Cardiac septum (tissue), 1 donor: ENCODE measurements around the genes KRT6B, KRT2, KRT1 and KRT79.

DNA sequence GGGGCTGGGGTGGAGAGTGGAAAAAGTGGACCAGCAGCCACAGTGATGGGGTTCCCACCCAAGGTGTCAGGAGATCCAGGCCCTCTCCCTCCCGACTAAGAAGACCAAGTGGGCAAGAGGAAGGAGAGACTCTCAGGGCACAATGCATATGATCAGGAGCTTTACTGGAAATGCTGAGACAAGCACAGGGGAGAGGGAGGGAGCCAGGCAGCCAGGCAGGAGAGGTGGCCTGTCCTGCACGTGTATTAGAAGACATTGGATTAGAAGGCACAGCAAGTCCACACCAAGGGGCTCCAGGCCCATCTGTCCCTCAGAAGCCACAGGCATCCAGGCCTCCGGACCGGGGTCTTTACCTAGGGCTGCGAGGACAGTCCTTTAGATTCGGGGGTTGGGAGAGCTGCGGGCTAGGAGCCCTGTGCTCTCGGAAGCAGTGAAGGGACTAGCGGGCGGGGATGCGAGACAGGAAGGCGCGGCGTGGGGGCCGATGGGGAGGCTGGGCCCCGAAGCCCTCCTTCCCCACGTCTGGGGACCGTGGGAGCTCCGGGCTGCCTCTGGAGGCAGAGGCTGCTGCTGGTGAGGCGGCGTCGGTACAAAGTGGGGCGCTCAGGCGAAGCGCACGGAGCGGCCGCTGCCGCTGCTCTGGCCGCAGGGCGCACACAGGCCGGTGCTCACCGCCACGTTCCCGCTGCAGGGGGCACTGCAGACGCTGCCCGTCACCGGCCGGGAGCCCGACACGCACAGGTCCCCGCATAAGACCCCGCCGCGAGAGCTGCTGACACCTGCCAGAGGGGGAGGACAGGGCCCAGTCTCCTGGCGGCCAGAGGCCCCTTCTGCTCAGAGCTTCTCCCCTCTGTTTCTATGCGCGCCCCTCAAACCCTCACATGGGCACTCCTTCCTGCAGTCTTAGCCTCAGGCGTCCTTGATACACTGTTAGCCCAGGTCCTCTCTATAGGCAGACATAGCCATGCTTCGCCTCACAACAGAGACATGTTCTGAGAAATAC lies 17.1 kb downstream of the KRT7 start:
- PRO-cap, result no peak

DNA sequence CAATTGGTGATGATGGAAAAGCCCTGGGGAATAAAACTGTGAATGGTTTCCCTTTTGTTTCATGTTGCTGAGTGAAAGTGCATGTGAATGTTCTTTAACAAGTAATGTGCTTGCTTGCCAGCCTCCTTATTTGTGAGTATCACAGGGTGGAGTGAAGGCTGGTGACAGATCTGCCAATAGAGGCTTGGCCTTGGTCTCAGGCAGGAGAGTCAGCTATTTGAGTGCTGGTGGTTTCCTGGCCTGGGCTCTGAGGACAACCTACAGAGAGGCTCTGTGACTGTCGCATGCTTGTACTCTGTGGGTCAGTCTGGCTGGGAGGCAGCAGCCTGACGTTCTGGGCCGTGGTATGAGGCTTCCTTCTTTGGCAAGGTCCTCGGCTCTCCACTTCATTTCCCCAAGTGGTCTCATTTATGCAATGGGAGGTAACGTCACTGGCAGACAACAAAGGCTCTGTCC lies 20.6 kb downstream of the KRT85 start:
- PRO-cap, result no peak

GRCh38 chr12:52452029-52452682 lies at the start of gene KRT6B:
Gene KRT6B (minus strand): TSS chr12:52452146.
- PRO-cap, result no peak

DNA sequence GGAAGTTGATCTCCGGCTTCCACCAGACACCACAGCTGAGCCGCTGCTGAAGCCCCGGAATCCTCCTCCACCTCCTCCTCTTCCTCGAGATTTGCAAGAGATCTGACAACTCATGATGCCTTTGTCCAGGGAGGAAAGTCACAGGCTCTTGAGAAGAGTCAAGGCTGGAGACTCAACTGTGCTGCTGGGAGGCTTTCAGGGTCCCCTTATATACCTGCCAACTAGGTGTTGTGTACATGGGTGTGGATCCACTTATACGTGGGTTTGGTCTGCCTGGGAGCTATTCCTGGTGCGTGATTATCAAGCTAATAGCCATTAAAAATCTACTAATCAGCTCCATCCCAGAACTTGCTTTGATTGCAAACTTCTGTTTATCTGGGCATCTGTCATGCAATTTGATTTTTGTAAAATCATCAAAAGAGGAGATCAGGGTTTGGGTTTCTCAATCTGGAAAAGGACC lies at the start of gene KRT2:
KRT2 (minus strand) TSS at position 183 of the 460 bp plus-strand sequence.
- PRO-cap, result no peak

- PRO-cap, result no peak
These were observed 2.9 kb downstream of the KRT1 start for GRCh38 chr12:52677254-52677750.

GRCh38 chr12:52680178-52680653 lies at the start of gene KRT1:
Gene KRT1 (minus strand): TSS chr12:52680407.
- PRO-cap, result no peak

DNA sequence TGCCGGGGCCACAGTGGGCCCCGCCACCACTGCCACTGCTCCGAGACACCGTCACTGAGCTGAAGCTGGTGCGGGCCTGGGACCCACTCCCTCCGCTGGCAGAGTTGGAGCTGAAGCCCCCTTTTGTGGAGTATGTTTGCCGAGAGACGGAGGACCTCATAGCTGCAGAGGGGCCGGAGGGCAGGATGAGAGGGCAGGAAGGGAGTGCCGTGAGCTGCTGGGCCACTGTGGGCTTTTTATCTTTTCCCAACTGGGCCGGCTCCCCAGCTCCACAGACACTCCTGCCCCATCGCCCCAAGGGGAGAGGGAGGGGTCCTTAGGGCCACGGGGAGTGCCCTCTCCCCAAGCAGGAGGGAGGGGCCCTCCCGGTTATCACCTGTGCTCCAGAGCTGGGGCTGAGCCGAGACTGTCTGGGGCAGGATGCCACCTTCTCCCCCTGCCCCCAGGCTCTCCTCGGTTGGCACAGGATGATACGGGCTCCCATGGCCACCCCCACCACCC lies at the start of gene KRT79:
KRT79 (minus strand) TSS at position 211 of the 501 bp plus-strand sequence.
- PRO-cap, result no peak

GRCh38 chr12:52873436-52874676 lies 25.1 kb upstream of the KRT78 start:
- PRO-cap, result bidirectional peak, plus-strand start at chr12:52874511, minus-strand start at chr12:52874211

DNA sequence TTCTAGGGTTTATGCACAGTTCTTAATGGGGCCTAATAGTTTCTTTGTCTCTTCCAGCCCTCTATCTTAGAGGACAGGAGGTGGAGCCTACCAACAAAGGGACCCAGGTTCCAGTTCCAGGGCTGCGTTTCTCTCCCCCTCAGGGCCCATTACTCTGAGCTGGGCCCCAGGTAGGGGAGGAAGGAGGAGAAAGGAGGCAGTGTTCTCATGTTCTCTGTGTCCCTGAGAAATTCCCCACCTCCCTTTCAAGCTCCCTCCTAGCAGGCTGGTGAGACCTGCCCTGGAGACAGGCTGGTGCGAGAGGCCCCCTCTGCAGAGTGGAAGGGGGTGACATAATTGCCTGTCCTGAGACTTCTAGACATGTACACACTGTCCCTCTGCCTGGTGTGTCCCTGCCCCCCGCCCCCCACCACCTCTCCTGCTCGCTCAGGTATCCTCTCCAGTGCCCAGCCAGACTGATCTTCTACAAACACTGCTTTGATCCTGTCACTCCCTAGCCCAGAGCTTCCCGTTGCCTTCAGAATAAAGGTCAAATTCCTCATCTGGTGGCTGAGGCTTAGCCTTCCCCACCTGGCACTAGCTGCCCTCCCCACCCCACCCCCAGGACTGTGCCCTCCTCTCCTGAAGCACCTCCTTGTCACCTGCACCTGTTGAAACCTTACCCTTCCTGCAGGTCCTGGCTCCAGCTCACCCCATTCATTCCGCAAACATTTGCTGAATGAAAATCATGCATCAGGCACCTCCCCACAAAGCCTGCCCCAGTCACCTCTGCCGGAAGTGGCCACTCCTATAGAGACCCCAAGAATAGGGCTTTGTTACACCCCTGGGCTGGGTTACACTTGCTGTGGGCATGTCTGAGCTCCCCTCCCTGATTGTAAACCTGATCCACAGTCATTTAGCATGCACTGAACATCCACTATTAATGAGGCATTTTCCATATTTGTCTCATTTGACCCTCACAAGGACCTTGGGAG lies 21.2 kb upstream of the KRT8 start:
- PRO-cap, result no peak

GRCh38 chr12:52941881-52942435 lies 7.0 kb upstream of the KRT18 start:
- PRO-cap, result no peak

DNA sequence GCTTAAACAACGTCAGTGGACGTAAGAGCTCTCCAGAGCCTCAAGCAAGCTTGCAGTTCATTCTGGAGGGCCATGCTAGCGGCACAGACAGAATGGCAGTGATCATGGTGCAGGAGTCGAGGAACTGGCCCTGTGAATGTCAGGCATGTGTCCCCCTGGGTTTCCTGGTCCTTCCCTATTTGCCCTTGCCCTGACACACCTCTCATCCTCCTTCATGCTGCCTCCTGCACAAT lies 25.2 kb upstream of the EIF4B start:
- PRO-cap, result no peak

- PRO-cap, result no peak
These were observed 15.3 kb upstream of the TNS2 start for GRCh38 chr12:53034254-53035257.

- PRO-cap, result no peak
These were observed 13.1 kb upstream of the TNS2 start for GRCh38 chr12:53036588-53037420.

DNA sequence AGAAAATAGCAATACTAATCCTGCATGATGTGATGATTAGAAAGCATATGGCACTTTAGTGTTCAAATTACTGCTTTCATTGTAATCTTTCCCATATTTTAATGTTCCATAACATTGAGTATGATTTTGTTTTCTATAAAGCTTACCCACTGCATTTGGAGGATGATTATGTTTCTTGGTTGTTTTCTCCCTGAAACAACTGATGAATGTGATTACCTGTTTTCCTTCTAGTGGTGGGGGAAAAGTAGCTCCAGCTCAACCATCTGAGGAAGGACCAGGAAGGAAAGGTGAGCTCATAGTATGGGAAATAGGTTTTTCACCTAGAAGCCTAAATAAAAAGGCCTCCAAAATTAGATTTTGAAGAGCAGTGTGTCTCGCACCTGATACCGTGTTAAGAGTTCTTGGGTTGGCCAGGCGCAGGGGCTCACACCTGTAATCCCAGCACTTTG lies 11.7 kb upstream of the TNS2 start:
- PRO-cap, result no peak

- PRO-cap, result bidirectional peak, plus-strand start at chr12:53051421, minus-strand start at chr12:53051291
These were observed 1.1 kb downstream of the TNS2 start for GRCh38 chr12:53050785-53051471.

GRCh38 chr12:53051472-53052264 lies 1.8 kb downstream of the TNS2 start:
- PRO-cap, result no peak

DNA sequence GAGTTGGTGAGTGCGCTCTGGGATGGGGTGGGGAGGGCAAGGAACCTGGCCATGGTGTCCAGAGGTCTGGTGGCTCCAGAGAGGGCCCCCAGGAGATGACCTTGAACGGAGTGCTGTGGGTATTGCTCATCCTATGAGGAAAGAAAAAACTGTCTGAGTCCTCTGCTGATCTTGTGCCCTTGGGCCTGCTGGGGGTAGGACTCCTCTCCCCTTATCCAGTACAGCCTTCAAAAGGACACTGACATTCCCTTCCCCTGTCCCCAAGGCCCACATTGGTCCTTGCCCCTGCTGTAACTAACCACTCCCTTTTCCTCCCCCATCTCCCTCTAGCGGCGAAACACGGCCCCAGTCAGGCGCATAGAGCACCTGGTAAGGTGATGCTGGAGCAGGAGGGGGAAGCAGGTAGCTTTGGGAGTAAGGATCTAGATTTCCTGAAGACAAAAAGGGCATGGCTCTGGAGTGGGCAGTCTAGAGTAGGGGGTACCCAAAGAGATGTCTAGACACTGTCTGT lies 3.6 kb downstream of the TNS2 start:
- PRO-cap, result bidirectional peak, plus-strand start outside the sequence, minus-strand start at position 296 of the sequence

GRCh38 chr12:53061309-53062446 lies 11.8 kb downstream of the TNS2 start:
- PRO-cap, result bidirectional peak, plus-strand start at chr12:53062306, minus-strand start at chr12:53062045

GRCh38 chr12:53063628-53064759 lies 14.1 kb downstream of the TNS2 start:
- PRO-cap, result unidirectional peak, plus-strand start at chr12:53063859

- PRO-cap, result bidirectional peak, plus-strand start at chr12:53098088, minus-strand start at chr12:53098024
These were observed 469 bp downstream of the IGFBP6 start for GRCh38 chr12:53097823-53098449.